ENCODE results near the genes ALDOB and OR13F1.

DNA sequence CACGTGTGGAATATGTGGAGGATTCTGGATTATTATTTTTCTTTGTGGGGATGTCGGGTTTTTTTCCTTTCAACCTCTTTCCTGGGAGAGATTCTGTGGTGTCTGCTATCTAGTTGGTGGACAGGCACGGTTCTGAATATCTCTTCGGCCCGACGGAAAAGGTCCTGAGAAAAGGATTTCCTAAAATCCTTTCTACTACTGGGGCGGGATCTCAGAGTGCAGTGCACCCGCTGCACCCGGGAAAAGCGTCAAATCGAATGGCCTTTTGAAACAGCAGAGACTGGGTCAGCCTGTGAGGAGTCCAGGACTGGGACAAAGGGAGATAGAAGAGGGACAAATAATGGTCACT, 1.4 kb downstream of the PLPPR1 start:
- PRO-cap = no peak

GRCh38 chr9:101425302-101425974, 10.1 kb downstream of the ALDOB start:
- PRO-cap = no peak

- PRO-cap = no peak
Observed at GRCh38 chr9:101435459-101436269, at the start of gene ALDOB. ALDOB (minus strand) TSS chr9:101435774.

GRCh38 chr9:101440585-101441707, 5.4 kb upstream of the ALDOB start:
- PRO-cap = no peak

- PRO-cap = no peak
Observed at GRCh38 chr9:104101778-104102322, 7.7 kb downstream of the SMC2 start.

DNA sequence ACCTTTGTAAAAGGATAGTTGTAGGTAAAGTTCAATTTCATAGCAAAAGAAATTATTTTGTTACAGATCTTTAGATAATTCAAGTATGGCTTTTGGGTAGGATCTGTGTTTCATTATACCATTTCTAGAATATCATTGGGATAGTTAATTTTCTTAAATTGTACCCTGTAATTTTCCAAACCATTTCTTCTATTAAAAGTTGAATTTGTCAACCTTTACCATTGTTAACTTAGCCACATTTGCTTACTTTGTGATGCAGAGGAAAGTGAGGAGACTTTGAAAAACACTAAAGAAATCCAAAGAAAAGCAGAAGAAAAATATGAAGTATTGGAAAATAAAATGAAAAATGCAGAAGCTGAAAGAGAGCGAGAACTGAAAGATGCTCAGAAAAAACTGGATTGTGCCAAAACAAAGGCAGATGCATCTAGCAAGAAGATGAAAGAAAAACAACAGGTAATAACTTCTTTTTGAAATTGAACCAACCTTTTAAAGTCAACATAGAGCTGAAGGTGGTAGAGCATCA, 30.6 kb downstream of the SMC2 start:
- PRO-cap = no peak

DNA sequence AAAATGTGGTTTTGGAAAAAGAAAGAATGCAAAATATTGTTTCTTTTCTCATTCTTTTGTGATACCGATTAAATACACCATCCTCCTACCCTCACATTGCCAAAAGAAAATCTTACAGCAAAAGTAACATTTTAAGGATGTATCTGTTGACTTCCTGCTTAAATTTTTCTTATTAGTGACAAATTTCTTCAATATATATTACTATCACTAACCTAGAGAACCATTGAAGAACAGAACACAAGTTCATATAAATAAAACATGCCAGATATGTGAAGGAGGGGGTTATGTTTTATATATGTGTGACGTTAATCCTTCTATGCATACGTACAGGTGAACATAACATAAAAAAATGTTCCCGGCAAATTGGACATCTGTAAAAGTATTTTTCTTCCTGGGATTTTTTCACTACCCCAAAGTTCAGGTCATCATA, at the start of gene OR13F1:
Gene OR13F1, plus strand, starts transcription at position 350 of the 430 bp plus-strand sequence.
- PRO-cap = no peak

GRCh38 chr9:104804349-104805092, 40.6 kb downstream of the NIPSNAP3B start:
- PRO-cap = no peak

DNA sequence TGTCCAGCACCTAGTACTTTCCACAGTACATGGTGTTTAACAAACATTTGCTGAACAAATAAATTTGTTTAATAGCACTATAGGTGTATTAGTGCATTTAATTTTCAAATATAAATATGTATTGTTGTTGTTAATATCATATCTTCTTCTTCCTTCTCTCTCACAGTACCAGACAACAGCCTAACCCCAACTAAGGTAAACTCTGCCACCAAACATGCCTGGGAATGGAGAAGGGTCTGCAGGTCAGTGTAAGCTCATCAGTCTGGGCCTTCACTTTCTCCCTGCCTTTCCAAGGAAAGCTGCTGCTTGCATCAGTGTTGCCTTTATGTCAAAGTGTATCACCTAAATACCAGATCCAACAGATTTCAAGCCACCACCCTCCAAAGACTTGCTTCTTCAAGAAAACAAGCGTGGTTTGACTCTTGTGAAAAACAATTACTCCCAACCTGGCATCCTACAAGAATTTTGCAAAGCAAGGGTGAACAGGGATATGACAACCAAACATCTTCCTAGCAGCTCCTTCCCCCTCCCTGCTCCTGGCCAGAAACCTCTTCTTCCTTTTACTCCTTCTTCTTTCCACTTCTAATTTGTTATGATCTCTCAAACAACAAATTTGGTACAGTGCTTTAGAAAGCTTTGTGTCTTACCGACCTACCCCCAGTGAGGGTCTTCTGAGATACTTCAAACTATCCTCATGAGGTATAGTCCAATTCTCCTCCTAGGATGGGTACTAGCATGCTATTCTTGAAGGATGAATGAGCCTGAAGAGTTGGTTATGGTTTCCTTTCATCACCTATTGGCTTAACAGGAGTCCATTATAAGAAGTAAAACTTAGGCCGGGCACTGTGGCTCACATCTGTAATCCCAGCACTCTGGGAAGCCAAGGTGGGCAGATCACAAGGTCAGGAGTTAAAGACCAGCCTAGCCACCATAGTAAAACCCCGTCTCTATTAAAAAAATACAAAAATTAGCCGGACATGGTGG, 9.2 kb downstream of the ABCA1 start:
- PRO-cap = no peak

DNA sequence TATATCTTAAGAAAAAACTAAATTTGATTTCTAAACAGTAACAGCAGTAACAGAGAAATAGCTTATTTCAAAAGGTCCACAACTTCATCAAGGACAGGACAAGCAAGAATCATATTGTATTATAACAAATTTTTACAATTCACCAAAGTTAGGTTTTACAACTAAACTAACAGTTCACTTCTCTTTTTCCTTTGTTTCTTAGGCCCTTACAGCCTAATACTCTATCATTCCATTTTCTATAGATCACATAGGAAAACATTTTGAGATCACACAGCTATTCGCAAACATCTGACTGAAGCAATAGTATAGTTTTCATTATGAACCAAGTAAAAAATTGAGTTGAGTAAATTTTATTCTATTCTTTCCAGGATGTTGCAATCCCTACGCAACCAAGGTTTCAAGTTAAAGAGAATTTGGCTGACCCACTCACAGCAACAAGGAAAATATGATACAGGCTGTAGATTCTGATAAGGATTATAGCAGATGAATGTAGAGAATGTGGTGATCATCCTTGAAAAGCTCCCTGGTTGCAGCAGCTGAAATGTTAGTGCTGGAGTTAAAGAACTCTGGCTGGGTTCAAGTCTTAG, 4.8 kb downstream of the ABCA1 start:
- PRO-cap = no peak

- PRO-cap = no peak
Observed at GRCh38 chr9:105127814-105128342, 116.6 kb upstream of the SLC44A1 start.

DNA sequence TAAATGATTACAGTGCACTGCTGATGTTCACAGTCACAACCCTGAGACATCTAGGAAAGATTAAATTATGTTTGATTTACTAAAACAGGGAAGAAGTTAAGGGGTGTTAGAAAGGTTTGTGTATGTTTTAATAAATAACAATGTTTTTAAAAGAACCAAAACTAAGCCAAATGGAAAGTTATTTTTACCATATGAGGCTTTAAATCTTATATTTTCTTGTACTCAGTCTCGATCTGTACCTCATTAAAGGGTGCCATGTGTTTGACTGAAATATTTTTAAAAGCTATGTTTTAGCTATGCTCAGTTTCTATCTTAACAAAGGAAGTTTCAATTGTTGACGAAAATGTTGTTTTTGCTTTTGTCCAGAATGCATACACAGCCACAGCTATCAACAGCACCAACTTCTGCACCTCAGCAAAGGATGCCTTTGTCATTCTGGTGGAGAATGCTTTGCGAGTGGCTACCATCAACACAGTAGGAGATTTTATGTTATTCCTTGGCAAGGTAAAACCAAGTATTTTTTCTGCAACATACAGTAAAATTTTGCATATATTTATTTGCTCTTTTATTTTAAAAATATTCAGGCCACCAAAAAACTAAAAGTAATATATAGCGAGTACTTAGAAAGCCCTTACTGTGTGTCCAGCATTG, 73.5 kb upstream of the FSD1L start:
- PRO-cap = no peak

DNA sequence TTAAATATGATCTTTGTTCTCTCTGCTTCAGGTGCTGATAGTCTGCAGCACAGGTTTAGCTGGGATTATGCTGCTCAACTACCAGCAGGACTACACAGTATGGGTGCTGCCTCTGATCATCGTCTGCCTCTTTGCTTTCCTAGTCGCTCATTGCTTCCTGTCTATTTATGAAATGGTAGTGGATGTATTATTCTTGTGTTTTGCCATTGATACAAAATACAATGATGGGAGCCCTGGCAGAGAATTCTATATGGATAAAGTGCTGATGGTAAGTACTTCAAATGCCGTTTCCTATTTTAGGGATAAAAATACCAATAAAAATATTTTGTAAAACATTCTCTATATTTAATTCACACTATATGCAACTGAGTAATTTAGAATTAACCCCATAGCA, 64.7 kb upstream of the FSD1L start:
- PRO-cap = no peak

DNA sequence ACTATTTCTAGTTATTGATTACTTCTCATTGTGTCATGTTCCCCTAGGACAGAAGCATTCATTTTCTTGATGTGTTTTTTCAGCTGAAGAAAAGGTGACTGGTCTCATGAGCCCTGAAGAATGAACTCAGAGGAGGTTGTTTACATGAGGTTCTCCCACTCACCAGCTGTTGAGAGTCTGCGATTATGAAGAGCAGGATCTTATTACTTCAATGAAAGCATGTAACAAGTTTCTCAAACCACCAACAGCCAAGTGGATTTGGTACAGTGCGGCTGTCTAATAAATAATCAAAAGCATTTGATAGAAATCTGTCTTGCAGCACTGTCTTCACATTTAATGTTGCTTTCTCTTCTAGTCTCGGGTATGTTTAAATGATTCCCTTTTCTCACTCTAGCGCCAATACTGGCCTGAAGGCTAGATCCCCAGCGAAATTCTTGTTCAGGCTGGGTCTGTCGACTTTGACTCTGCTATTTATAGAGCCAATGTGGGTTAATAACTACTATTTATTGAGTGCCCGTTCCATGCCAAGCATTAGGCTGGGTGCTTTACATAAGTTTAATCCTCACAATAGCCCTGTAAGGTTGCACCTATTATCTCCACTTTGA, 9.5 kb upstream of the FSD1L start:
- PRO-cap = no peak

- PRO-cap = no peak
Observed at GRCh38 chr9:105500385-105500783, 52.5 kb downstream of the FSD1L start.

GRCh38 chr9:106864226-106865303, 1.6 kb downstream of the ZNF462 start:
- PRO-cap = bidirectional peak, plus-strand start at chr9:106864279, minus-strand start at chr9:106863970; bidirectional peak, plus-strand start at chr9:106864358, minus-strand start at chr9:106864288; unidirectional peak, minus-strand start at chr9:106864545; unidirectional peak, minus-strand start at chr9:106864582

- PRO-cap = no peak
Observed at GRCh38 chr9:107029106-107029552, 166.2 kb downstream of the ZNF462 start.

DNA sequence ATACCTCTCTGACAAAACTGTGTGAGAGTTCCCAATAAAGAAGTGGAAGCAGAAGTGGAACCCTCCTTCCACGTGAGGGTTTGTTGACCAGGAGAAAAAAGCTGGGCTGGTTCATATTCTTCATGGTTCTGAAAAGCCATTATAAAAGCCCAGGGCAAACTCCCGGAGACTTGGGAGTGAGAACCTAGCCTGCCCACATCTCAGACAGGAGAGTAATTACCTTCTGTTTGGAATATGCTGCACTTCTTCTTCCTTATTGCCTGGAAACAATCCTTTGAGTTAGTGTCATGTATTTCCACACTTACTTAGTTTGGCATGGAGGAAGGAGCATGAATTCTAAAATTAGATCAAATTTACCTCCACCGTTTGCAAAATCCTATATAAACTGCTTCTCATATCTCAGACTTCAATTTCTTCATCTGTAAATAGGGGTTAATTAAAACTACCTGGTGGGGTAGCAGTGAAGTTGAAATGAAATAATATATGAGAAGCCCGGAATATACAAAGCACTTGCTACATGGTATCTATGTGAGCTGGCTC, 140.2 kb upstream of the RAD23B start:
- PRO-cap = bidirectional peak, plus-strand start at position 311 of the sequence, minus-strand start at position 206 of the sequence

DNA sequence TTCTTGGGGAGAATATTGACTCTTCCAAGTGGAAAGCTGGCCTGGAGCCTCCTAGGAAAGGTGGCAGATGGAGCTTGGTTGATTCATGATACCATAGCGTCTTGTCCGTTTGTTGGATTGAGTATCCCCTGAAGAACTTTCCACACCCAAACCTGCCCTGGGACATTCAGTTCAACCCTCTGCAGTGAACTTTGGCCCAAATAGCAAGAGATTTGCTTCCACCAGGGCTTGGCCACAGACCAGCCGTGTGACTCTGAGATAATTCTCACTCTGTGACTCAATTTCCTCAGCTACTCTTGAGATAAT, 108.1 kb upstream of the RAD23B start:
- PRO-cap = no peak

GRCh38 chr9:107177197-107177497, 105.9 kb upstream of the RAD23B start:
- PRO-cap = no peak

Data from left colon (tissue), 1 donor.